GM23248 (cell line): ENCODE measurements around the gene LY86.

DNA sequence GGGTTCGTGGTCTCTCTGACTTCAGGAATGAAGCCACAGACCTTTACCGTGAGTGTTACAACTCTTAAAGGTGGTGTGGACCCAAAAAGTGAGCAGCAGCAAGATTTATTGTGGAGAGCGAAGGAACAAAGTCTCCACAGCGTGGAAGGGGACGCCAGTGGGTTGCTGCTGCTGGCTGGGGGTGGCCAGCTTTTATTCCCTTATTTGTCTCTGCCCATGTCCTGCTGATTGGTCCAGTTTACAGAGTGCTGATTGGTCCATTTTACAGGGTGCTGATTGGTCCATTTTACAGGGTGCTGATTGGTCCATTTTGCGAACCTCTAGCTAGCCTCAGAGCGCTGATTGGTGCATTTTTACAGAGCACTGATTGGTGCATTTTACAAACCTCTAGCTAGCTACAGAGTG is 35.3 kb downstream of the PPP1R3G start:
- RAMPAGE, long total RNA: no peak

GRCh38 chr6:5261856-5262209 is 520 bp downstream of the FARS2 start:
- RAMPAGE, long total RNA: no peak

GRCh38 chr6:5446286-5447021 is 185.1 kb downstream of the FARS2 start:
- RAMPAGE, long total RNA: no peak

DNA sequence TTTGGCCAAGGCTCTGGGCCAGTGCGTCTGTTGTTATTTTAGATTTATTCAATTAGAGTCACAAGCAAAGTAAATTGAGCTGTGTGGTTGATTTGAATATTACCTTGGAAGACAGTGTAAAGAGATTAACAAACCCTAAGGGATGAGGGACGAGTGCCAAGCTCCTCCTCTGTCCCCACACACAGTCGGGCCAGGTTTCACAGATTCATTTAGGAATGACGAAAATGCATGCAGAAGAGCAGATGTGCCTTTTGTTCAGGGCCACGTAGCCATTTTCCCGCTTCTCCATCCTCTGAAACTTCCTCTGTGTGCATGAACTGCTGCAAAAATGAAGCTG is 361.5 kb downstream of the NRN1 start:
- RAMPAGE, long total RNA: no peak

DNA sequence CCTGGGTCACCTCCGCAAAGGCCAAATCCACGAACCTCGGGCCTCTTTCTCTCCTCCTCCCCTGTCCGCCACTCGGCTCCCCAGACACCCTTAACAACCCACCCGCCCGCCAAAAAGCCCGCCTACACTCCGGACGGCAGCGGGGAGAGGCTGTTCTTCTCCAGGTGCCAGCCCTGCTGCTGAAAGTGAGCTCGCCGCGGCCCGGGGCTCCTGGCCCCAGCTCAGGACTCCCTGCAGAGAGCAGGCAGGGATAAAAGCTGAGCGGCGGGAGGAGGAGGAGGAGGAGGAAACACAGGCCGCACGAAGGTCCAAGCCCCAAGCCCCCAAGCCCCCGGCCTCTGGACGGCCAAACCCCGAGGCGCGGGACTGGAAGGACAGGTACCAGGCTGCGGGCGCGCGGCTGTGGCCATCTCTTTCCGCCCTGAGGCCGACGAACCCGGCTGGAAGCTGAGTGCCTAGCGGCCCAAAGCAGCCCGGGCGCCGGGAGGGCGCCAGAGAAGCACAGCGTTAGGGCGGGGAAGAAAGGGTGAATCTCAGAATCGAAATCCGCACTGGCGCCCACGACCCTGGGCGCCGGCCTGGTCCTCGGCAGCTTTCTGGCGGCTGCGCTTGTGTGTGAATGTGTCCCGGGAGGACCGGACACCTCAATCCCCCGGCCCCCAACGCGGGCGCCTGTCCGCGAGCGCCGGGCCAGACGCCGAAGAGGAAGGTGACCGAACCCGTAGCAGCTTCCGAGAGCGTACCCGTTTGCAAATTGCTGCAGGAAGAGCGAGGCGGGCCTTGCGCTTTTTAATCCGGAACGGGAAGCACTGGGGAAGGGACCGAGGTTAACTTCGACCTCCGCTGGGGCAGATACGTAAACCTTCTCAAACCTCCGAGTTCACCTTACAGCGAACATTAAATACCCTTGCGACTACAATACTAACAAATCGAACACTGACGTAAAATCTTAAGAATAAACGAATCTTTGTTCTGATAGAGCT is 3.1 kb downstream of the NRN1 start:
- RAMPAGE, long total RNA: no peak

DNA sequence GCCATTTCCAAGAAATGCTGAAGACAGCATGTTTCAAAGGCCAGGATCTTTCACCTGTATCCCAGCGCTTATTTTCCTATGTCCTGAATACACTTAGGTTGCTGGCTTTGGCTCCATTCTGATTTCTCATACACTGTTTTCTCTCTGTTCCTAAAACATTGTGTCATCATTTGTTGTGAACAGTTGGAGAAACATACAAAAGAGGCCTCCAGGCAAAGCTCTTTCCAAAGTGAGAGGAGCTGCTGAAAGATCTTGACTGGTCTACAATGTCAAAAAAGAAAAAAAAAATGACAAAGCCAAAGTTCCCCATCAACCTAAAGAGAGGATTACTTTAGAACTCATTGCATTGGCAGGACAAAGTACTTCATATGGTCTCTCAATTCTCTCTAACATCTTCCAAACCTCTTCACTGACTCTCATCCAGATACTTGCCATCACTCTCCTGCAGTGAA is 86.0 kb upstream of the F13A1 start:
- RAMPAGE, long total RNA: no peak

DNA sequence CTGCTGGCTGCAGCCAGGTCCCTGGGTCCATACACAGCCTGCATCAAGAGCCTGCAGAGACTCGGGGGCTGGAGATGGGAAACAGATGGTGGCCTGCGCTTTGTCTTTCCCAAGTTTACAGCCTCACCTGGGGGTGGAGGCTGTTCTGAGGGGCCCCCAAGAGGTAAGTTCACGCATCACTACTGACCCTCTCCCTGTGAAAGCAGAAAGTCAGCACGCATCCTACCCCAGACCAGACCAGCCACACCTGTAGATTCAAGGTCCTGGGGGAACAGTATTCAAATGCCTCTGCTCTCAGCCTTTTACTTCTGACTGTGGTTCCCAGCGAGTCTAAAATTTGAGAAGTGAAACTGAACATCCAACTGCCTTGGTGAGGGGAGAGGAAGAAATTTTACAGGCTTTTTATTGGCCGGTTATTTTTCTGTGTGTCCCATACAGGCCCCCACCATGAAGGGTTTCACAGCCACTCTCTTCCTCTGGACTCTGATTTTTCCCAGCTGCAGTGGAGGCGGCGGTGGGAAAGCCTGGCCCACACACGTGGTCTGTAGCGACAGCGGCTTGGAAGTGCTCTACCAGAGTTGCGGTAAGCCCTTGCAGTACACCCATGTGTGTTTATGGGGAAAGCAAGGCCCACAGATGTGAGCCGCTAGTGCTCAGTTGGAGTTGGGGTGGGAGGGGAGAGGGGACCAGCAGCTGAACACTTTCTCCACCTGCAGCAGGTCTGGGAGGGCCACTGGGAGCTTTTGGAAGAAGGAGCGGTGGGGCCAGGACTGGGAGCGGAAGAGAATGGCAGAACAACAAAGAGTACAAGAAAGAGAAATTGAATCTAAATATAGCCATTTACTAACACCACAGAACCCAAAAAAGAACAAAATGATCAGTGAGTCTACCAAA is at the start of gene LY86:
LY86 (plus strand) TSS at position 433 of the 894 bp plus-strand sequence.
- RAMPAGE, long total RNA: no peak

DNA sequence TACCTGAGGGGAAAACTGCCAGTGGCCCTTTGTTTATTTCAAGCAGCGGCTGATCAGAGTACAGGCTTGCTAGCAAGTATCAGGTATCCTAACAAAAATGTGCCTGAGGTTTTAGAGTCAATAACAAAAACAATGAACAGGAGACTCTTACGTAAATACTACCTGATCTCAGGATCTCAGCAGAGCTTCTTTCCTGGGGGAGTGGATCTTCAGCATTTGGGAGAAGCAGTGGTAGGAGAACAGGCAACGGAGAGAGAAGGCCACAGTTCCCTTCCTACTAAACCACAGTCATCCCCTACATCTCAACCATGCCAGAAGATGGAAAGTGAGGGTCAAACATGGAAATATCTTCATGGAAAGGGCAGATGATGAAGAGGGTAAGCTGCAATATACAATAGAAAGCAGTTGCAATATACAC is 12.5 kb downstream of the LY86 start:
- RAMPAGE, long total RNA: no peak

DNA sequence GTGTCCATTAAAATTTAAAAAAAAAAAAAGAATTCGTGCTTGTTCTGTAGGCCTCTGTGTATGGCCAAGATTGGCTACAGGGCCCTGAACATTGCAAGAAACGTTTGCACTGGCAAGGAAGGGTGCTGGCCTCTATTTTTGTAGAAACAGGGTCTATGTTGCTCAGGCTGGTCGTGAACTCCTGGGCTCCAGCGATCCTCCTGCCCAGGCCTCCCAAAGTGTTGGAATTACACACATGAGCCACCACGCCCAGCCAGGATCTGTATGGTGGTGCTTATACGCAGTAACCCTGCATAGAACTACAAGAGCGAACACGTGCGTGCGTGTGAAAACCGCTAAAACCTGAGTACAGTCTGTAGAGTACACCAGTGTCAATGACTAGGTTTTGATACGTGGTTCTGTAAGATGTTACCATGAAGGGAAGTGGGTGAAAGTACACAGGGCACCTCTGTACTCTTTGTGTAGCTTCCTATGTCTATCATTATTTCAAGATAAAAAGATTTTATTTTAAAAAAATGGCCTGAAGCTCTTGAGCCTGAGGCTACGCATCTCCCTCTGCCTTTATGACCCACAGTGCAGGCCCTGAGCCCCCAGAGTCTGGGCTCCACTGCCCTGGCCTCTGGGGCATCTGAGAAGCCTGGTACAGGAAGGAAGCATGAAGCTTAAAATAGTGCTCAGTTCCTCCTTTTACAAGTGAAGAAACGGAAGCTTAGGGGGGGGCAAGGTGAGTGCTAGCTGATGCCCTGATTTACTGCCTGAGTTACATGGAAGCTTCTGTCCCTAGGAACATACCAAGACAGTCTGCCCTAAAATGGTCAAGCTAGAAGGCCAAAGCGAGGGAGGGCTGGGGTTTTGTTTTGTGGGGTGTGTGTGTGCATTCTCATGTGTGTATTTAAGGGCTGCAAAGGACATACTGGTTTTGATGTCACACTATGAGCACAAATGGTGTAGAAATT is 21.6 kb downstream of the LY86 start:
- RAMPAGE, long total RNA: no peak

DNA sequence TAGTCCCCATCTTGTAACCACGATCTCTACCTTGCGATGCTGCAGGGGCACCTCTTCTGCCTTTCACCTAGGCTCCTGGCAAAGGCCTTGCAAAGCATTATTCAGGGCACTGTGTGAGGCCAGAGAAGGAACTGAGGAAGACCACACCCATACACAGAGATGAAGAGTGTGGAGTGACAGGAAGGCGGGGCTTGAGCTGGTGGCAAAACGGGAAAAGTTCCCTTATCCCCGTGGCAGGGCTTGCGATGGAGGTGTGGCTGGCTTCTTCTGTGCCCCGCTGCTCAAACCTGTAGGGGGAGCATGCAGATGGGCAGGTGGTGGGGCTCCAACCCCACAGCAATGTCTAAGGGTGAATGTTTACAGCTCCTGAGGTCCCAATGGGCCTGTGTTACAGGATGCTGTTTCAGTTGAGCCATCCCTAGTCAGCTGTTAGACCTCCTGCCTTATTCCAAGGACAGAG is 105.8 kb downstream of the LY86 start:
- RAMPAGE, long total RNA: no peak

DNA sequence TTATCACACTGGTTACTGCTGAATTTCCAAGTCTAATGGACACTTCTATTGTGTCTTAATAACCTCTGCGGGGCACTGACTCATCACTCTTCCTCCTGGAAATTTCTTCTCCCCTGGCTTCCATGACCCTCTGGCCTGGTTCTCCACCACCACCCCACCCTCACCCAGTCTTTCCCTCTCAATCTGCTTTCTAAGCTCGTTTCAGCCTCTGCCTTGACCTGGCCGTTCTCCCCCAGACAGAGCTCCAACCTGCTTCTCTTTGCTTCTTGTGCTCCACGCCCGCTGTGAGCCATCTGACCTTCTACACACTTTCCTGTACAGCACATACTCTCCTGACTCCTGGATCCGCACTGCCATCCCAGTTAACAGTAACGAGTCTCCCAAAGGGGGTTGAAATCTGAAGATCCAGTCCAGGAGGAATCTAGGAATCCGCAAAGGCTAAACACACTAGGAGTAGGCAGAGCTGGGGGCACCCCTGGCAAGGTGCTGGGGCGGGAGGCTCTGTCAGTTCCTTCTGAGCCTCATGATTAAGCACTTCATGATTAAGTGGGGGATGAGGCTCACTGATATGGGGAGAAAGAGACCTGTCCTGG is 146.2 kb downstream of the LY86 start:
- RAMPAGE, long total RNA: no peak

- RAMPAGE, long total RNA: no peak
Measured at GRCh38 chr6:6746339-6747048, 158.0 kb downstream of the LY86 start.

DNA sequence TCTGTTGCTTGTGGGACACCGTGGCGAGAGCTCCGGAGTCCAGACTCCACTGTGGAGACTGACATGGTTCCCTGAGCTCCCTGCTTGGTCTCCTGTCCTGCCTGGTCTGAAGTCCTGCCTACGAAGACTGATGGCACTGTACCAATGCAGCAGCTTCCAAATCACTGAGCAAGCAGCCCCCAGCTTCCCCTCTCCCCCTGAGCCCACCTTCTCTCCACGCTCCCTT is 162.2 kb downstream of the LY86 start:
- RAMPAGE, long total RNA: no peak

- RAMPAGE, long total RNA: no peak
Measured at GRCh38 chr6:6803079-6804115, 214.9 kb downstream of the LY86 start.

- RAMPAGE, long total RNA: no peak
Measured at GRCh38 chr6:6850843-6851854, 256.6 kb upstream of the RREB1 start.

GRCh38 chr6:6890360-6891000 is 217.3 kb upstream of the RREB1 start:
- RAMPAGE, long total RNA: no peak

- RAMPAGE, long total RNA: no peak
Measured at GRCh38 chr6:6927295-6928379, 180.1 kb upstream of the RREB1 start.

- RAMPAGE, long total RNA: no peak
Measured at GRCh38 chr6:6994523-6995242, 113.1 kb upstream of the RREB1 start.

- RAMPAGE, long total RNA: no peak
Measured at GRCh38 chr6:7050498-7051201, 57.1 kb upstream of the RREB1 start.

- RAMPAGE, long total RNA: no peak
Measured at GRCh38 chr6:7051202-7051737, 56.5 kb upstream of the RREB1 start.